Bile duct (tissue), 1 donor: ENCODE results near the genes TUBB4A and MBD3L2B.

GRCh38 chr19:5926547-5927075, 12.6 kb downstream of the CAPS start:
- PRO-cap: no peak

GRCh38 chr19:5993410-5994790, 16.0 kb upstream of the RANBP3 start:
- PRO-cap: unidirectional peak, plus-strand start at chr19:5993894

DNA sequence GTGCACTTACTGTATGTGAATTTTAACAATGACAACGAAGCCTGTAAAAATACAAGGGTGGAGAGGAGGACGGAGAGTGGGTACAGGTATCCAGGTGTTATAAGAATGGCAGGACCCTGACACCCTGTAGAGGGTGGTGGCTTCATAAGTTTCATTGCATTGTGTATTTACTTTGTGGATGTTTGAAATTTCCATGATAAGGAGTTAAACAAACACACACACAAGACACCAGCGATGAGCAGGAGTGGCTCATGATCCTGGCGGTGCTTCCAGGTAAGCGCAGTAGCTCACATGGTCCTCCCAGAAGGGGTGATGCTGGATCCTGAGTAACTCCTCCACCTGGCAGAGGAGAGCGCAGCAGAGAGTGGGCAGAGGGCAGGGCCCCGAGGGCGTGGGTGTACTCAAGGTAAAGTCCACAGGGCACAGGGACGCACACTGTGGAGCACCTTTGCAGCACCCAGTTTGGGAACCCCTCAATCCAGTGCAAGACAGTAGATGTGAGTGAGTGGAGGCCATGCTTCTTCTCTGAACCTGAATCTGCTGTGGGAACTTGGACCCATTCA, 54.1 kb downstream of the RFX2 start:
- PRO-cap: no peak

DNA sequence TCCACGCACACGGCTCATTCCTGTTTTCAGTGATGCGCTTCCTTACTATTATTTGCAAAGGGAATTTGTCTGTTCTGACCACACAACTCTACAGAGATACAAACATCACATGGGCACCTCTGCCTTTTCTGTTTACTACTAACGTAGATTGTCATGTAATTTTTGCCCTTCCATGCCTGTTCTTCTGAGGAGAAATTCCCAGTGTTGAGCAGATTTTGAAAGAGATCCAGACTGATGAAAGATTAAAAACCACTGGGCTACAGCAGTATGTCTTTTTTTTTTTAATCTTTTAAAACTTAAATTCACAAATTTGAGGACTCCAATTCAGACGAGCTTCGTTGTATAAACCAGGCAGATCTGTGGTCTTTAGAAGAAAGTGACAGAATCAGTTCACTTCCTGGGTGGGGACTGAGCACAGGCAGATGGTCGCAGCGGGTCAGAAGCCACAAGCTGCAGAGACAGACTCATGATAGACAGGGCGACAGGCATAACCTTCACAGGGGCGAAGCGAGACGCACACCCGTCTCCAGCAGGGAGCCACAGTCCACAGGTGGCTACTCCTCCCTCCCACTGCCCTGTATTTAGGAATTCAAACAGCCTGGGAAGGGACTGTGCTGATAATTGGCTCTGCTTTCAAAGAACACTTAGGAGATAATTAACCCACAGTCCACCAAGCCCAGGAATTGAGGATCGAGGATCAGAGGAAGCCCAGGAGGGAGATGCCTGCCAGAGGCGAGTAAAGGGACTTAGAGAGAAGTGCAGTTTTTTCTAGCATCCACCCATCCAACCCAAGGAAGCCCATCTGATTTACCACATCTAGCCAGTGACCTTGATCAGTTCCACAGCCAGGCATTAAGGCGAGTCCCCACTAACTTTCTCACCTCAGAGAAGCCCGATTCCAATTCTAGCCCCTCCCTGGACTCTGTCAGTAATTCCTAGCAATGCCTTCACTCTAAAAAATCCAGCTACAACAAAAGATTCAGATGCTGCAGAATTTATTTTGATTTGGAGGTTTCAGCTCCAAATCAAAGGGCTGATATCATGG, 23.3 kb downstream of the RFX2 start:
- PRO-cap: bidirectional peak, plus-strand start at position 700 of the sequence, minus-strand start at position 534 of the sequence

DNA sequence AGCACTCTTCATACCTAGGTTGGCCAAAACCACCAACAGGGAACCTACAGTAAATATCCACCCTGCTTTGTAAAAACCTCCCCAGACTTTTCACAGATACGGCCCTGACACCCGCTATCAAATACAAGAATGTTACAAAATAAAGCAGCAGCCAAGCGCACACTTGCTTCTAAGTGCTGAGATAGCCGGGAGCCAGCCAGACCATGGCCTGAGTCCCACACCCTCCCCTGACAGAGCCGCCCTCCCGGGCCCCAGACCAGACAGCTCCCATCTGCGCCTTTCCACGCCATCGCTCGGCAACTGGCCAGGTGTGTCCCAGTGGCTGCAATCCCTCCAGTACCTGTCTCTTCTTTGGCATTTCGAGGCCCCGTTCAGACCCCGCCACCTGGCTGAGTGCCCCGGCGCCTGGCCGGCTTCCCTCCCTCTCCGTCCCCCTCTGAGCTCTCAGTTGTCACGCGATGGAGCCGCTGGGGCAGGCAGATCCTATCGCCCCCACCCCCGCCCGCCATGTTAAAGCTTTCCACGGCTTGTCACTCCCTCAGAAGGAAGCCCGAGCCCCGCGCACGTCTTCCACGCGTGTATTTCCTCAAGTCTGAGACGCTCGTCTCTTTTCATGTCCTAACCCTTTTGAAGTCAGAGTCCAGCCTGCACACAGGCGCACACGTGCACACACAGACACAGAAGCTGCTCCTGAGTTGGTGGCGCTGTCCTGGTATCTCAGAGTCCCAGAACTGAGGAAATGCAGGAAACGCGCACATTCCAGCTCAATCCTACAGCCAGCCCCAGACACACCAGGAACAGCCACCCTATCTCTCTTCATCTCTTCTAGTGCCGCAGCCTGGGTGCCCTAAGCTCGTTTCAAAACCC, 8.0 kb downstream of the MLLT1 start:
- PRO-cap: bidirectional peak, plus-strand start at position 767 of the sequence, minus-strand start at position 594 of the sequence

DNA sequence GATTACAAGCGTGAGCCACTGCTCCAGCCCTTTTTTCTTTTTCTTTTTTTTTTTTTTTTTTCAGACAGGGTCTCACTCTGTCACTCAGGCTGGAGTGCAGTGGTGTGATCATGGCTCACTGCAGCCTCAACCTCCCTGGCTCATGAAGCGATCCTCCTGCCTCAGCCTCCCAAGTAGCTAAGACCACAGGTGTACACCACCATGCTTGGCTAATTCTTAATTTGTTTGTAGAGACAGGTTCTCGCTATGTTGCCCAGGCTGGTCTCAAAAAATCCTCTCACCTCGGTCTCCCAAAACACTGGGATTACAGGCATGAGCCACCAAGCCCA, 21.3 kb upstream of the MLLT1 start:
- PRO-cap: no peak

DNA sequence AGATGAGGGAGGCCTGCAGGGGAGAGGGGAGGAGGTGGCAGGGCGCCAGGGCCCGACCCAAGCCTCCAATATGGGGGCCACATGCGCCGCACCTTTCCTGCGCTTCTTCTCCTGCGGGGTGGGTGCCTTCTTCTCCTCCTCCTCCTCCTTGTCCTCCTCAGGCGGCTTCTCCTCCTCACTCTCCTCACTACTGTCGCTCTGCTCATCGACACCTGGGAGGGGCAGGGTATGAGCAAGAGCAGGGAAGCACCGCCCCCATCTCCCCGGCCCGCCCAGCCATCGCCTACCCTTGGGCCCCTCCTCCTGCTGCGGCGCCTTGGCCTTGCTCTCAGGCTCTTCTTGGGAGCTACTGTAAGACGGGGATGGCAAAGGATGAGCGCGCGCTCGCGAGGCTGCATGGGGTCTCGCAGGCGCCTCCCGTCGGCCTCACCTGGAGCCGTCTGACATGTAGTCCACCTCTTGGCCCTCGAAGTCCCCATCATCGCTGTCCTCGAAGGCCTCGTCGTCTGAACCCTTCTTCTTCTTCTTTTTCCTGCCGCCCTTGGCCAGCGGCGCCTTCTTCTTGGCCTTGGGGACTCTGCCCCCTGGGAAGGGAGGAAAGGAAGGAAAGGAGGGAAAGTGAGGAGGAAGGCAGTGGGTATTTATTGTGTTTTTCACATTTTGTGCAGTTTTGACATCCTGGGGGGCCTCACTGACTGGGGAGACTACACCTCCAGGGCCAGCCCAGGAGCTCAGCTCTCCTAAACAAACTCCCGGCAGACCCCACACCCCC, 5.7 kb upstream of the PSPN start:
- PRO-cap: no peak

DNA sequence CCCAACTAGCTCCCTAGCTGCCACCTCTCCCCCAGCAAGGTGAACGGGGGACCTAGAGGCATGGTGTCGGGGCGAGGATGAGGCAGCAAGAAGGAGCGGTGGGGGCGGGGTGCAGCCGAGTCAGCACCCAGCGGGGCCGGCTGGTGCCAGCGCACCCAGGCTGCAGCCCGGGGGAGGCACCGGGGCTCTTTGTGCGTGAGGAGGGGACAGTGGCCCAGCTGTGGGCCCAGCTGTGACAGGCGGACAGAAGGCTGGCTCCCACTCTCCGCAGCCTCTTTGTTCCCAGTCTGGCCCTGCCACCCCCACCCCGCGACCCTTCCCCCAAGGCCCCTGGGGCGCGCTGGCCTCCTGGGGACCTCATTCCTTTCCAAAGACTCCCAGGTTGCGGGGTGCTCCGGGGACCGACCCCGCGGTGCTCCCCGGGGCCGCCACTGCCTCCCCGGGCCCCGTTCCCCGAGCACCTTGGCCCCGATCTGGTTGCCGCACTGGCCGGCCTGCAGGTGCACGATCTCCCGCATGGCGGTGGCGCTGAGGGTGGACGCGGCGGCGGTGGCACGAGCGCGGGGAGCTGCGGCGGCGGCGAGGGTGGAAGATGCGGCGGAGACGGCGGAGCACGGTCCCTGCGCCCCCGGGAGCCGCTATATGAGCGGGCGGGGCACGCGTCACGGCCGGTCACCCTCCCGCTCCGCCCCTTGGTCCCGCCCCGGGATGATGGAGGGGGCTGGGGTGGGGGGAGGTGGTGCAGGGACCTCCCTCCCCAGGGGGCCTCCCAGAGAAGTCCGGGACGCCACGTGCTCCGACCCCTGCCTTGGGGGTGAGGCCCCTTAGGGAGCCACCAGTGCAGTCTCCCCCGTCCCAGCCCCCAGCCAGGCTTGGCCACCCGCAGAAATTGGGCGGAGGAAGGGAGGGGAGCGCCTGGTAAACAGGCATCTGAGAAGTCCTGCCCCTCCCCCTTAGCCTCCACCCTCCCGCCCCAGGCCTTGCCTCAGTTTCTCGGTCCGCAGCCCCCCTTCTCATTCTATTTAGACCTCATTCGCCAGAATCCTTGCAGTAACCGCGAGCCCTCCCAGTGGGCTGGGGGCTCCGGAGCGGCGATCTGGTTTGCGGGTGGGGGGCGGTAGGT, at the start of gene TUBB4A:
TSS of gene TUBB4A (minus strand) at position 615 of the 1,123 bp plus-strand sequence.
- PRO-cap: bidirectional peak, plus-strand start at position 744 of the sequence, minus-strand start at position 615 of the sequence

DNA sequence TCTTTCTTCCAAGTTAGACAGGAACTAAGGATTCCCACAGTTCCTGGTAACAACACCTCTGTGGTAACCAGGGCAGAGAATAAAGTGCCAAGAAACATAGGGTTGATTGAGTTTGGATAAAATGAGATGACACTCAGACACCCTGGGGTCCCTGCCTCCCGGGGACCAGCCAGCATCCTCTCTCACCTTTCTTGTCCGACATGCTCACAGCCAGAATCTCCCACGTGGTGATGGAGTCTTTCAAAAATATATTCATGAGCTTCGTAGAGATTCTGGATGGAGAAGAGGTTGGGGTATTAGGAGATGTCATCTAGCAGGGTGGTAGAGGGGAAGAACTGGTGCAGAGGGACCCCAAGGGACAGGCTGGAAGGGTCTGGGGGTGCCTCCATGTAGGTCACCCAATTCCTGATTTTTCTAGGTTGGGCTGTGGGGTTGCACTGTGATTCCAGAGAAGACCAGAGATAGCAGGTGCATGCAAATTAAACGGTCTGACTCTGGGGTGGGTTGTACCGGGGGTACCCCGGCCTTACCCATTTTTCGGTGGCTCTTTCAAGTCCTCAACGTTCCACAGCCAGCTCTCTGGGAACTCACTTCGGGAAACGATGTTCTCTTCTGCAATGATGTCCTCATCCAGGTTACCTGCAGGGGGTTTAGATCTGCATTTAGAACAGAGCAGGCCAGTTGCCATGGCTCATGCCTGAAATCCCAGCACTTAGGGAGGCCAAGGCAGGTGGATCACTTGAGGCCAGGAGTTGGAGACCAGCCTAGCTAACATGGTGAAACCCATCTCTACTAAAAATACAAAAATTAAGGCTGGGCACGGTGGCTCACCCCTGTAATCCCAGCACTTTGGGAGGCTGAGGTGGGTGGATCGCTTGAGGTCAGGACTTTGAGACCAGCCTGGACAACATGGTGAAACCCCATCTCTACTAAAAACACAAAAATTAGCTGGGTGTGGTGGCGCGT, 18.2 kb downstream of the C3 start:
- PRO-cap: no peak

GRCh38 chr19:6742888-6743227, 3.4 kb downstream of the TRIP10 start:
- PRO-cap: no peak

DNA sequence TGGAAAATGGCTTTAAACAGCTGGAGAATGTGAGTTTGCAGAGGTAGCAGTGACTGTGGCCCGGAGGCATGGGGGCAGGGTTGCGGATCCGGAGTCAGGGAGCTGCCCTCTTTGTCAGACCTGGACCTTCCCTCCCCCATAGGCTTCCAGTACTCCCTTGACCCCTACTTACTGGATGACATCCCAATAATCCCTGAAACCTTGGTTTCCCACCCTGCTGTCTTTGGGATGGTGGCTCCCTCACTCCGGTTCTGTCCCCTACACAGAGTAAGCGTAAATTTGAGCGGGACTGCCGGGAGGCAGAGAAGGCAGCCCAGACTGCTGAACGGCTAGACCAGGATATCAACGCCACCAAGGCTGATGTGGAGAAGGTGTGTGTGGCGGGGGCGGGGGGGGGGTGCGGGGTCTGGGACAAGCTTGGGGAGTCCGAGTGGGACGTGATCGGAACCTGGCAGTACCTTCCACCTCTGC, 3.8 kb downstream of the TRIP10 start:
- PRO-cap: no peak

DNA sequence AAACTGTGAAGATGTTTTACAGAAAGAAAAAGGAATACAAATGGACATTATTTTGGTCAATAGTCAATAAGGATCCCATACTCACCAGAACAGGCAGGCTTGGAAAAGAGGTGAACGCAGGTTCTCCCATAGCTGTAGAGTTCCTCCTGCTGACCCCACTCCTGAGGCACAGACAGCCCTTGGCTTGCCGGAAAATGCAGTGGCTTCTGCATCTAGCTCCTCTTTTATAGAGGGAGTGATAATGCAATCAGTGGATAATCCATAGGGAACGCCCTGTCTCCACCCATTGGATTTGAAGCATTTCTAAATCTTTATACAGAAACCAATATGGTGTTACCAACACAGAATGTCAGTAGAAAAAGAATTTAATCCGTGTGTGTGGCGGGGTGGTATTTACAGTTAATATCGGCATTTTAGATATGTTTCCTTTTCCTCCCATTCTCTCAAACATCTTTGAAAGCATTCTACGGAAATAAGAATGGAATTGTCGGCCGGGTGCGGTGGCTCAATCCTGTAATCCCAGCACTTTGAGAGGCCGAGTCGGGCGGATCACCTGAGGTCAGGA, at the start of gene MBD3L2B:
TSS of gene MBD3L2B (minus strand) at position 164 of the 565 bp plus-strand sequence.
- PRO-cap: no peak

GRCh38 chr19:7141456-7142097, 72.1 kb downstream of the ZNF557 start:
- PRO-cap: no peak

DNA sequence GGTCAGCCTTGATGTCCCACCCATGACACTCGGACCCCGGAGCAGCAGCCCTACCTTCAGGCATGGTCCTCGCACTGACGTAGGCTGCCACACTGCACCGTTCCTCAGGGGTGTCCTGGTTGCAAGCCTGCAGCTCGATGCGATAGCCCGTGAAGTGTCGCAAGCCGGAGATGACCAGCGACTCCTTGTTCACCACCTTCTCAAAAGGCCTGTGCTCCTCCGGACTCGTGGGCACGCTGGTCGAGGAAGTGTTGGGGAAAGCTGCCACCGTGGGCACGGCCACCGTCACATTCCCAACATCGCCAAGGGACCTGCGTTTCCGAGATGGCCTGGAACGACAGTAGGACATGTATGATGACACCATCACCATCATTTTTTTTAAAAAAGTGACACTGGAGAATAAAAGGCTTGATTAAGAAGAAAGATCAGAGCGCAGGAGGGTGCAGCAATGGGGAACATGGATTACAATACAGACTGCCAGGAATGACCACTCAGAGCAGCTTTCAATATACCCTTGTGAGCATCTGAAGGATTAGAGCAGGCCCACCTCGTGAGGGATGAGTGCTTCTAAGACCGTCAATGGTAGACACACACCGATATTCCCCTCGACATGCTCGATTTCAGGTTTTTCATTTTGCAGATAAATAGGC, 73.4 kb downstream of the ZNF557 start:
- PRO-cap: no peak

- PRO-cap: no peak
Measured at GRCh38 chr19:7214071-7214818, 80.0 kb downstream of the INSR start.

DNA sequence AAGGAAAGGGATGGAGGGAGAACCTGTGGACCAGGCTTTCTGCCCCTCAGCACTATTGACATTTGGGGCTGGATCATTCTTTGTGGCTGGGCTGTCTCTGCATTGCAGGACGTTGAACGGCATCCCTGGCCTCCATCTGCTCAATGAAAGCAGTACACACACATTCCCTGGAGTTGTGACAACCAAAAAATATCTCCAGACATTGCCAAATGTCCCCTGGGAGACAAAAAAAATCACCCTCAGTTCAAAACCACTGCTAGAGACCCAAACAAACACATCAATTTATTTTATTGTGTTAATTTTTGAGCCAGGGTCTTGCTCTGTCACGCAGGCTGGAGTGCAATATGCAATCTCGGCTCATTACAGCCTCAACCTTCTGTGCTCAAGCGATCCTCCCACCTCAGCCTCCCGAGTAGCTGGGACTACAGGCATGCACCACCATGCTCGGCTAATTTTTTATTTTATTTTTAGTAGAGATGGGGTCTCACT, 43.2 kb downstream of the INSR start:
- PRO-cap: no peak

DNA sequence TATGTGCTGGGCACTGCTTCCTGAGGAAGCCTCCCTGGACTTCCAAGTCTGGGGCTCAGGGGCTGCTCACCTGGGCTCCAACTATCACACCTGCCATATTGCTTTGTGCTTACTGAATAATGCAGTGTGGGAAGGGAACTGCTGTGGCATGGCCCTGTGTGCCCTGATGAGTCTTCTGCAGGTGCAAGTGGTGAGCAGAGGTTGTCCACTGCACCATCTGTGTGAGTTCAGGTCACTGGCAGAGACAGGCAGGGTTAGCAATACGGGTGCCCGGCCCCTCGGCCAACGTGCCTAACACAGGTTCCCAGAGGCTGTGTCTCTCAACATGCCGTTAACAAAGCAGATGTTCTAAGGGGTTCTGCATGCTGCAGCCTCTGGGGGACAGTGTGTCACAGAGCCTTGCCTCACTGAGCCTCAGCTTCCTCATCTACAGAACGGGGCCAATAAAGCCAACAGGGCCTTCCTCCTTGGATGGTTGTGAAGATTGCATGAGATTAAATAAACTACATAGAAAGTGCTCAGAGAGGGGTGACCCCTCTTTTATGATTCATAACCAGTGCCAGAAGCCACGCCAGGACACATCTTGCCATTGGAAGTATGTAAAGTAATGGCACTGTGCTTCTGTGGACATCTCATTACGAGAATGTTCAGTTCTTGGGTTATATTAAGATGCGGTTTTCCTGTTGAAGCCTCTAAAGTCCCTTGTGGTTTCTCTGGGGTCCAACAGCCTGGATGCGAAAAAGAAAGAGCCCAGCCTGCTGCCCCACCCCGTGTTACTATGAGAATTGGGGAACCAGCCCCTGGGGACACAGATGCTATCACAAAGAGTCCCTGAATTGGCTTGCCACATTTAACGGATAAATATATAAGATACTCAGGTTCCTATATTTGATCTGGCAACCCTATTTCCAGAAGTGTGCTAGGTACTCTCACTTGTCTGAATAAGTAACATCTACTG, 11.2 kb upstream of the ARHGEF18 start:
- PRO-cap: no peak

- PRO-cap: no peak
Measured at GRCh38 chr19:7340874-7341427, 7.8 kb upstream of the ARHGEF18 start.

DNA sequence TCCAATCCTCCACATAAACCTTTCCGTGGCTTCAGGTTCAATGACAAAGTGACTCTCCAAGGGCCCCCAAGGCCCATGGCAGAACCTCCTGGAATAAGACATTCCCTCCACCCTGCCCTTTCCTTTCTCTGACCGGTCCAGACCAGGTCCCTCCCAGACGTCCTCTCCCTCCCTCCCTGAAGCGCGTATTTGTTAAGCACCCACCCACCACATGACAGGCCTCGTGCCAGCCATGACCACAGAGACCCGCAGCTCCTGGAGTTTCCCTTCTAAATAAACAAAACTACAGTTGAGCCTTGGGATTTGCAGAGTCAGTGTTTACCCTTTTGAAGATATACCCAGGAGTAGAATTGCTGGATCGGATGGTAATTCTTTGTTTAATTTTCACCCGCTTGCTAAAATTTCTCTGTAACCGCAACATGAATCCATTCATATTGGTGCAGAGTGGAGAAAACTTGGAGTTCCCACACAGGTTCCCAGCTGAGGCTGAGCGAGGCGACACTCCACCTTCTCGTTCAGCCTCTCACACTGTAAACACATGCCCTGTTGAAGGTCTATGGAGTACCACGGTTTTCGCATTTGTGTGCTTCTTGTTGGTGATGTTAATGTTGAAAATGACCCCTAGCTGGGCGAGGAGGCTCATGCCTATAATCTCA, 66.9 kb downstream of the ARHGEF18 start:
- PRO-cap: bidirectional peak, plus-strand start at position 284 of the sequence, minus-strand start at position 165 of the sequence

DNA sequence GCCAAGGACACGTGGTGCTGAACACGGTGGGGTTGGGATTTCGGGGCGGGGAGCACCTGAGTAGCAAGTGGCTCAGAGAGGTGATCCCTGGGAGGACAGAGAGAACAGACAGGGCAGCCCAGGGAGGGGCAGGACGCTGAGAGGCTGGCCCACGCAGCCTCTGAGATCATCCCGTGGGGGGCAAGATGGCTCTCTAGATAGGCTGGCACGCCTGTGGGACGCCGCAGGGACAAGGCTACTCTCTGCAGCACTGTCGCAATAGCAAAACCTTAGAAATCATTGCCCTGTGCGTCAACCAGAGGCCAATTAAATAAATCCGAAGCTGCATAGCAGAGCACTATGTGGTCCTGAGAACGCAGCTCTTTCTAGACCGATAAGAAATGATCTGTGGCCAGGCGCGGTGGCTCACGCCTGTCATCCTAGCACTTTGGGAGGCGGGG, 5.1 kb downstream of the PEX11G start:
- PRO-cap: no peak